Endometrial microvascular endothelial cells (primary cell): ENCODE measurements around a stretch of chr6.

GRCh38 chr6:157909860-157910490 is 71.7 kb upstream of the SYNJ2 start:
- RAMPAGE, long total RNA = no peak

- RAMPAGE, long total RNA = no peak
These were observed 28.0 kb upstream of the SYNJ2 start for GRCh38 chr6:157953730-157954073.

GRCh38 chr6:157989969-157990329 is 8.3 kb downstream of the SYNJ2 start:
- RAMPAGE, long total RNA = no peak

- RAMPAGE, long total RNA = no peak
These were observed 29.9 kb downstream of the SYNJ2 start for GRCh38 chr6:158011520-158012071.

GRCh38 chr6:158068810-158069422 is 87.3 kb downstream of the SYNJ2 start:
- RAMPAGE, long total RNA = no peak

GRCh38 chr6:158231344-158231960 is 63.3 kb downstream of the GTF2H5 start:
- RAMPAGE, long total RNA = no peak

DNA sequence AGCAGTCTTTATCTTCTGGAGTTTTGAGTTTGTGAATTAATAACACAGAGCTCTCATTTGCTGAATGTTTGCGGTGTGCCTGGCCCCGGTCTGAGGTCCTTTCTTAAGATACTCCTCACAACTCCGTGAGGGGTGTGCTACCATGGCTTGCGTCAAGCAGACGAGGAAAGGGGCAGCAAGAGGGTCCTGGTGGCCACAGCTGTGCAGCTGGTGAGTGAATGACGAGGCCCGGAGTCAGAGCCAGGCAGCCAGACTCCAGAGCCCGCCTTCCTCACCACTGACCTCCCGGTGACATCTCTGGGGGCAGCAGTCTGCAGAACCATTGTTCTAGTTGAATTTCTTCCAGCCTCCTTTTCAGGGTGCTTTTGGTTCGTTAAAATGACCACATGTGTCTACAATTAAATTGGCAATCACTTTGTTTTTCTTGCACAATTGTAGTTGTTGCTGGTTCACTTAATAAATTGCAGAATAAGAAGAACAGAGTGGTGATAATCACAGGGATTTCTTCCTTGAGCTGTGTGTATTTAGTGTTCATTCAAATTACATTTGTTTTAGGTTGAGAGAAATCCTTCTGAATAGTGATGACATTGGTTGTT is 96.3 kb downstream of the TULP4 start:
- RAMPAGE, long total RNA = no peak

GRCh38 chr6:158451907-158452763 is 107.8 kb upstream of the TMEM181 start:
- RAMPAGE, long total RNA = no peak

- RAMPAGE, long total RNA = no peak
These were observed 56.1 kb upstream of the TMEM181 start for GRCh38 chr6:158503733-158504266.

DNA sequence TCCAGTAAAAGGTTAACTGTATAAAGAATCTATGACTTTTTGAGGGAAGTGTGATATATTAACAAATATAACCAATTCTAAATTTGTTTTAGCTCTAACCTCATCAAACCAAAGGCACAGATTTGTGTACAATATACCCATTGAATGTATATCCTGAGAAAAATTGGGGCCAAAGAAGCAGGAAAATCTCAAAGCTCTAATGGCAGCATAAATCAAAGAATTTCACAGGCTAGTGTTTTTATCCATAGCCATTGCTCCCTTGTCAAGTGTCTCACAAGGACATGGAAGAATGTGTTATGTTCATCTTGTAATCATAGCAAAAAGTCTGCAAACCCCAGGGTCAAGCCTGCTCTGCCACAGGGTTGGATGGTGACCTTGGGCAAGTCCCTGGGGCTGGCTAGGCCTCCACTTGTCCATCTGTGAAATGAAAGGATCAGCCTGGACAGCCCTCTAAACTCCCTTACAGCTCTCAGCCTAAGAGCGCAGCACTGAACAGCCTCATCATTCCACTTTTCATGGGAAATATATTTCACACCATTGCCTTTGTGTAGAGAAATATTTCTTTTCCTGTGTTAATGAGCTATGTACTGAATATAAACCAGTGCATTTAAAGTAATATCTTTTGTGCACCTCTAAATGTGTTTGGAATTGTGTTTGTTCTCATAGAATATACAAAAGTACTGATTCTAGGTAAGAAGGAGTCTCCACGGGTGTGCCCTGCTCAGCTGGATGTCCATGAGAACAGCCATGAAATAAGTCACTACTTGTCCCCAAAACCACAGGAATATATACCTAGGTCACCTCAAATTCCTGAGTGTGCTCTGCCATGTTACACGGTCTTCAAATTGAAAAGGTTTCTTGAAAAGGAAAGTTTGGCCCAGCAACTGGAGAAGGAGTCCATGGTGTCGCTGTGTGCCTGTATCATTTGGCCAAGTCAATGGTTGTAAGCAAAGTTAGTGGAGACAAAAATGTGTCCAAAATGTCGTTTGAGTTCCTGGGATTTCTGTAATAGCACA is 49.6 kb upstream of the TMEM181 start:
- RAMPAGE, long total RNA = no peak

- RAMPAGE, long total RNA = no peak
These were observed 23.7 kb upstream of the TMEM181 start for GRCh38 chr6:158535989-158536891.

DNA sequence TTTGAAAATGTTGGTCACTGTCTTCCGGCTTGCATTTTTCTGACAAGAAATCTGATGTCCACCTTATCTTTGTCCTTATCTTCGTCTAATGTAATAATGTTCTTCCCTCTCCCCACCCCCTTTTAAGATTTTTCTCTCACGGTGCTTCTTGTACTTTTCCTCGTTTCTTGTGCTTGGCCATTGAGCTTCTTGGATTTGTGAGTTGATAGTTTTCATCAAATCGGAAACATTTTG is 41.7 kb downstream of the DYNLT1 start:
- RAMPAGE, long total RNA = no peak

- RAMPAGE, long total RNA = no peak
These were observed 16.6 kb downstream of the DYNLT1 start for GRCh38 chr6:158627809-158628437.

- RAMPAGE, long total RNA = no peak
These were observed 17.7 kb downstream of the SYTL3 start for GRCh38 chr6:158667530-158667879.

GRCh38 chr6:158764163-158765126 is 54.7 kb downstream of the EZR start:
- RAMPAGE, long total RNA = no peak

DNA sequence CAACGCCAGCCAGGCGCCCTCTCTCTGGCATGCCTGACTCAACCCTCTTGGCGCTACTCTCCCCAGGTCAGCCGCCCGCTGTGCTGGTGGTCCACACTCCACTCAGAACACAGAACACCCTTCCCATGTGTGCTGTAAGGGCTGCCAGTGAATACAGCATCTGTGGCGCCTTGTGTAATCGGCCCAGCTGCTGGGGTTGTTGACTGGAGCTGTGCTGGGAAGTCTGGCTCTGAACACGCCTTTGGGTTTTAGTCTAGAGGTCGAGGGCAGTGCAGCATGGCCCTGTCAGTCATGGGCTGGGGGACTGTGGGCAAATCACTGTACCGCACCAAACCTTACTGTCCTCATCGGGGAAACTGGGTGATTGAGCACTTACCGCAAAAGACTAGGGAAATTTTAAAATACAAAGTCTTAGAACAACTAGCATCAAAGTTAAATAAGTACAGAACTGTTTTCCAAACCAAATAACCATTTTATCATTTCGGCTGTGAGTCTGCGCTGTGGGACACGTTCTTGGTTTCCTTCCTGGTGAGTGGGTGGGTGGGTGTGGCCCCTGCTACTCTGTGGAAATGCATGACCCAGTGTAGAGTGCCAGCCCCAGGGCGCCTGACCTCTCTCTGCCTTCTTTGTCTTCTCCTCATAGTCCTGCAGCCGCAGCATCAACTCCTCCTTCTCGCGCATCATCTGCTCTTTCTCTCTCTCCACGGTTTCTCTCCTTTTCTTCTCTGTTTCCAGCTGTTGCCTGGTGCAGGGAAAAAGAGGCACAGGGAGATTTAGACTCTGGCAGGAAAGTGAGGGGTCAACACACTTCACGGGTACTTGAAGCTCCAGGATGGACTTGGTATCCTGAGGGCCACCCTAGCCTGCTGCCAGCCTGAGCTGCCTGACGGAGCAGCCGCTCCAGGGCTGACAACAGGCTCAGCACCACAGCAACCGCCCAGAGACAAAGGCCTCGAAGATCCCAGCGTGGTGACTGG is 48.7 kb downstream of the EZR start:
- RAMPAGE, long total RNA = no peak

DNA sequence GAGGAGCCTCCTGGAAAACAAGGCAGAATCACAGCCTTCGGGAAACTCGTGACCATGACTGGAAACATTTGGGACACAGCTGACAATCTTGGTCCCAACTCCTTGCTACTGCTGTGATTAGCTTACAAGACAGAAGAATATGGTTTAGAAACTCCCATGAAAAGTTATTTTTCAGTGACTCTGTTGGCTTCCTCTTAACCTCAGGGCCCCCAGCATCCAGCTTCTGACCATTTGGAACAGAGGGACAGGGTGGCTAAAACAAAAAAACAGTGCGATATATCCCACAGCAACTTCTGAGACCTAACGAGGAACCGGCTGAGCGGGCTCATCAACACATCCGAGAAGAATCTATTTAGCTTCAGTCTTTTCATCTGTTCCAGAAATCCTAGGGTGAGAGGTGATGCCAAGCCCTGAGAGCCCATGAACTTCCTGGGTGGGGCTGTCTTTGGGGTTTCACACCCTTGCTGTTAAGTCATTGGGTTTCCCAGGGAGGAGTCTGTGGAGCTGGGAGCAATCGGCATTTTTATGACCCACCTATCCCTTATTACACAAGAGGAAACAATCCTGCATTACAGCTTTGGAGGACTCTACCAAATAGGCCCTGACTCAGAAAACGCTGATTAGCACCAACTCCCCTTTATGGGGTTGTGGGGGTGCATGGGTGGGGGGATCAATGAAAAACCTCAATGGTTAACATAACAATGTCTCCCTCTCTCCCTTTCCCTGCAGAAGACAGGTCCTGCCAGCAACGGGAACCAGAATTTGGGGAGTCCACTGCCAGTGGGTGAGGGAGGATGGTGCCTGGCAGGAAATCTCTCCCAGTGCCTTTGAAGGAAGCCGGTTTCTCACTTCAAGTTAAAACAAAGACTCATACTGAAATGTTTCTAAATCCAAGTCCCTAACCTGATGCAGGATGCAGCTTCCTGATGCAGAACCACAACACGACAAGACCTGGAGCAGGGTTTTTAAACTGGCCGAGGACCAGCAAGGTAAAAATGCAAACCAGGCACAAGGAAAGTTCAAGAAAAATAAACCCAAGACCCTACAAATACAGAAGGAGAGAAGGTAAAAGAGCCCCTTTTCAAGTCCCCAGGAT is 46.3 kb downstream of the EZR start:
- RAMPAGE, long total RNA = no peak

DNA sequence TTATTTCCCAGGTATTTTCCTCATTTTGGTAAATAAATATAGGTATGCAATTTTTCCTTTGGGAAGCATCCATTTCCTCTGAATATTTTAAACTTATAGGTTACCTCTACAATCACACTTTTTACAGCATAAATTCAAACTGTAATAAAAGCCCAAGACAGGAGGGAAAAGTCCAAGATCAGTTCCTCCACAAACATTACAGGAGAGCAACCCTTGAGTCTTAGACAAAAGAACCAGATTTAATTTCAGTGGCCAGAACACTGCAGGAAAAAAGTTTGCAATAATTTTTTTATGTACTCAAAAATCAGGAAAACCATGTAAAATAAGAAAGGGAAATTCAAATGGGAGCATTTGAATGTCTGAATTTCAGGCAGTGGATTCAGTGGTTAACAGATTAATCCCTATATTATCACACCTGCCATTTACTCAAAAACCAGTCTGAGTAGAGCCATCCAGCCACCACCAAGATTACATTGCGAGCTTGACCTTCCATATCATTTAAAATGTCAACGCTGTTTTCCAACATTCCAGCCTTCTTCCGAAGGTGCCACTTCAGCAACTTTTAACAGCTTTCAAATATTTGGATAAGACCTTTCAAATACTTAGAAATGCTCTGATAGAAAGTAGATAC is 22.0 kb downstream of the EZR start:
- RAMPAGE, long total RNA = no peak

DNA sequence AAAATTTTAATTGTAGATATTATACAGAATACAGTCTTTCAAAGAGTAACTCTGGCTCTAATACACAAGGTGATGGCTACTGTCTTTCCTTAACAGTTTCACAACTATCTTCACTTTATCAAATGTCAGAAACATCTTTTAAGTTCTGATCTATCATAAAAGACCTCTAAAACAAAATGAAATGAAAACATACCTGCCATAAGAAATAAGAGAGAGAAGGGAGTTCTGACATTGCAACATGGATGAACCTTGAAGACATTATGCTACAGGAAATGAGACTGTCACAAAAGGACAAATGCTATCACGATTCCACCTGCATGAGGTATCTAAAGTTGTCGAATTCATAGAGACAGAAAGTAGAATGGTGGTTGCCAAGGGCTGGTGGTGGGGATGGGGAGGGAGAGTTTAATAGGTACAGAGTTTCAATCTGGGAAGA is 3.4 kb downstream of the EZR start:
- RAMPAGE, long total RNA = no peak

DNA sequence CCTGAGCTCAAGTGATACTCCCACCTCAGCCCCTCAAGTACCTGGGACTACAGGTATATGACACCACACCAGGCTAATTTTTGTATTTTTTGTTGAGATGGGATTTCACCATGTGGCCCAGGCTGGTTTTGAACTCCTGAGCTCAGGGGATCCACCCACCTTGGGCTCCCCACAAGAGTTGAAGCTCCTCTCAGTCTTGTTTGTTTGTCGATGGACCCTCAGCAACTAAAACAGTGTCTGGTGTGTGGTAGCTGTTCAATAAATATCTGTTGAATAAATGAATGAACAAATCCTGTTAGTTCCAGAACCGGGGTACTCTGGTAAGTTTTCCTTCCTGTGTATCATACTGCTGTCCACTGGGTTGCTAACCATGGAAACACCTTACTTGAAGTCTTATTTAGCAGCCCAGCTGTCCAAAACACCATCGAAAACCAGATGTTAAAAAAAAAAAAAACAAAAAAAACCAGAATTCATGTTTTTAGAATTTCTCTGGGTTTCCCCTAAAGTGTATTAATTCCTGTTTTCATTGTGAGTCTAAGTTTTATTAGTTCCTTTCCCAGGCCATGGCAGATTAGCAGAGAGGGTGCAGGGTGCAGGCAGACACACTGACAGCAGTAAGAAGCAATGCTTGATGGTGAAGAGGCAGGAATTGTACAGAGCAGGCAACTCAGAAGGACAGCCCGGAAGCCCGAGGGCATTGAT is 7.8 kb upstream of the EZR start:
- RAMPAGE, long total RNA = no peak